Epidermal melanocyte (primary cell): ENCODE measurements around the gene H2BC7.

GRCh38 chr6:26057123-26057477 is 830 bp upstream of the H1-2 start:
- RRBS, result no CpG with 5 or more reads among the region's 3 CpGs

DNA sequence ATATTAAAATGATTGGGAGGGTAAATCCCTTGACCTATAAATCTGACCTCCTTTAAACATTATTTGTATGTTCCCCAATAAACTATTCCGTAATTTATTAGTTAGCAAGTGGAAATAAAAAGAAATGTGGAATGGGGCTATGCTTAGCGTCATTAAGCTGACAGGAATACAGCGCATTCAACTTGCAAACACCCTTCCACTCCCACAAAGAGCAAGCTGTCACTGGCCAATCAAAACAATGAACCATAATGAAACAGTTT is 251 bp upstream of the H4C3 start:
- RRBS, result no CpG with 5 or more reads among the region's 3 CpGs

DNA sequence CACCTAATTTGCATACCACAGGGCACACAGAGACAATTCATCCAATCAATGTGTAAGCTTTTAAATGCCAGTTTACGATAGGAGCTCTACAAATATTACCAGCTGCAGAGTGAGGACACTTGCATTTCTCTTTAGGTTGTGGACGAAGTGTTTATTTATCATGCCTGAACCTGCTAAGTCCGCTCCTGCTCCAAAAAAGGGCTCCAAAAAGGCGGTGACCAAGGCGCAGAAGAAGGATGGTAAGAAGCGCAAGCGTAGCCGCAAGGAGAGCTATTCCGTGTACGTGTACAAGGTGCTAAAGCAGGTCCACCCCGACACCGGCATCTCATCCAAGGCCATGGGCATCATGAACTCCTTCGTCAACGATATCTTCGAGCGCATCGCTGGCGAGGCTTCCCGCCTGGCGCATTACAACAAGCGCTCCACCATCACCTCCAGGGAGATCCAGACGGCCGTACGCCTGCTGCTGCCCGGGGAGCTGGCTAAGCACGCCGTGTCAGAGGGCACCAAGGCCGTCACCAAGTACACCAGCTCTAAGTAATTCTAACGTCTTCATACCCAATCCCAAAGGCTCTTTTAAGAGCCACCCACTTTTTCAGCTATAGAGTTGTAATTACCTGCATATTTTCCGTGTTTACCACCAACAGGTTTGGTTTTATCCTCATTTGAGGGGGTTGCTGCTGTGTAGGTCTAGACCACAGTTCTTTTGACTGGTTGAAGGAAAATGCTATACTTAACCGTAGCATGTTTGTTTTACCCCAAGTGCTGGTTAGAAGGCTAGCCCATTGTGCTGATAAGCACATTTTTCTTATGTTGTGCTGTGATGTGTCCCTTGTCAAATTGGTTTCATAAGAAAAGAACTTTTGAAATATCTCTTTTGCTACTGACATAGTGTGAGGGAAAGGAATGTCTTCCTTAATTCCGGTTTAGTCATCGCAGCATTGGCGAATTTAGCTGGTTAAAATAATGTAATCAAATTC is at the start of gene H2BC7:
Gene H2BC7, plus strand, starts transcription at position 118 of the 980 bp plus-strand sequence.
- RRBS, result no CpG with 5 or more reads among the region's 34 CpGs

DNA sequence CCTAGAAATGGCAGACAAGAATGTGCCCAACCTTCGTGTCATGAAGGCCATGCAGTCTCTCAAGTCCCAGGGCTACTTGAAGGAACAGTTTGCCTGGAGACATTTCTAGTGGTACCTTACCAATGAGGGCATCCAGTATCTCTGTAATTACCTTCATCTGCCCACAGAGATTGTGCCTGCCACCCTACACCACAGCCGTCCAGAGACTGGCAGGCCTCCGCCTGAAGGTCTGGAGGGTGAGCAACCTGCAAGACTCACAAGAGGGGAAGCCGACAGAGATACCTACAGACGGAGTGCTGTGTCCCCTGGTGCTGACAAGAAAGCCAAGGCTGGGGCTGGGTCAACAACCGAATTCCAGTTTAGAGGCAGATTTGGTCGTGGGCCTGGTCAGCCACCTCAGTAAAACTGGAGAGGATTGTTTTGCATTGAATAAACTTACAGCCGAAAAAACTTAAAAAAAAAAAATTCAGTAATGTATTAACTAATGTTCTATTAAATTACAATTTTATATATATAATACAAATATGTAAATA is 2.1 kb upstream of the H4C5 start:
- RRBS, result no CpG with 5 or more reads among the region's 8 CpGs

DNA sequence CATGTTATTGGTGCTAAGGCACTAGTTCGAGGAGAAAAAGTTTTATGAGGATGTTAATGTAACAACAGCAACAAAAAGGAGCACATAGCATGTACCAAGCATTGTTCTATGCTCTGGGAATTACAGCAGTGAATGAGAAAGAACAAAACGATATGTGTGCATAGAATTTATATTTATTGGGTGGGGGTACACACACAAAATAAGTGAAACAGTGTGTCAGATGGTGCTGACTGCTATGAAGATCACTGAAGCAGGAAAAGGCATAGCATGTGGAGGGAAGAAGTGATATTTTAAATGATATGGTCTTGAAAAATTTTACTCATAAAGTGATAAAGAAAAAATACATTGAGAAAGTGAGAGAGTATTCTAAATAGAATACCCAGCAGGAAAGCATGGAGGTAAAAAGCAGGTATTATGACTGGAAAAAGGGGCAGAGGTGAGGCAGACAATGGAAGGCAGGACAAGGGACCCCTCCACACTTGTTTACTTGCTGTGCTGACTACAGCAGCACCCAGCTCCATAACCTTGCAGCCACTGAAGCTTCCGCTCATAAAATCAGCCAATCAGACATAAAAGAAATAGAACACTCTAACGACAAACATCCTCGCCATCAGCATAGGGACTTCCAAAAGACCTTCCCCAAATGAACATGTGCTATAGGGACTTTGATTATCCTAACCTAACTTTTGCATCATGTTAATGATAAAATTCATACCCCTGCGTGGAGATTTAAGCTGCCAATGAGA is 2.7 kb downstream of the H4C5 start:
- RRBS, result no CpG with 5 or more reads among the region's 6 CpGs

DNA sequence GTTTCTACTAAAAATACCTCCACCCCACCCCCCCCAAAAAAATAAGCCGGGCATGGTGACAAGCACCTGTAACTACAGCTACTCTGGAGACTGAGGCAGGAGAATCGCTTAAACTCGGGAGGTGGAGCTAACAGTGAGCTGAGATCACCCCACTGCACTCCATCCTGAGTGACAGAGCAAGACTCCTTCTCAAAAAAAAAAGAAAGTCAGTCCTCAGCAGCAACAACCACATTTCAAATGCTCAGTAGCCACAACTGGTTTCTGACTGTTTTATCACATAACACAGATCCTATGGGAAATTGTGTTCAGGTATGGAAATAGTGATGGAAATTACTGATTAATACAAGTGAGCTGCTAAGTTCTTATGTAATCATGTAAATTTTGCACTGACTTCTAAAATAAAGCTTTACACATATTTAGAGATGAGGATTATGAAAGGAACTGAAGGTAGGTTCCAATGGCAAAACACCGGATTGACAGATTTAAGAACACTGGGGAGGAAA is 2.3 kb upstream of the H3C6 start:
- RRBS, result no CpG with 5 or more reads among the region's 4 CpGs

- RRBS, result no CpG with 5 or more reads among the region's 2 CpGs
Observed at GRCh38 chr6:26243728-26244276, 3.0 kb downstream of the H4C7 start.

- RRBS, result no CpG with 5 or more reads among the region's 14 CpGs
Observed at GRCh38 chr6:26311133-26311553, 25.8 kb upstream of the H4C8 start.

DNA sequence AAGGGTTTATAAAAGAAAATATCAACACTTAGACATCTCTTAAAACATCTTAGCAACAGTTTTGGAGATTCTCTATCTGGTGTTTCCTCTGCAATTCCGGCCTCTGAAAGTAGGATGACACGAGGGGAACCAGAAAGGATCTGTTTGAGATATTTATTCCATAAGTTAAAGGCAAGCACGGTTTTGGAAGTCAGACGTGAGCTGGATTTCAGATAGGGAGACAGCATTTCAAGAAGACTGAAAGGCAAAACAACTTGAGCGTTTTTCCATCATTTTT is 26.7 kb upstream of the H4C8 start:
- RRBS, result no CpG with 5 or more reads among the region's 5 CpGs

DNA sequence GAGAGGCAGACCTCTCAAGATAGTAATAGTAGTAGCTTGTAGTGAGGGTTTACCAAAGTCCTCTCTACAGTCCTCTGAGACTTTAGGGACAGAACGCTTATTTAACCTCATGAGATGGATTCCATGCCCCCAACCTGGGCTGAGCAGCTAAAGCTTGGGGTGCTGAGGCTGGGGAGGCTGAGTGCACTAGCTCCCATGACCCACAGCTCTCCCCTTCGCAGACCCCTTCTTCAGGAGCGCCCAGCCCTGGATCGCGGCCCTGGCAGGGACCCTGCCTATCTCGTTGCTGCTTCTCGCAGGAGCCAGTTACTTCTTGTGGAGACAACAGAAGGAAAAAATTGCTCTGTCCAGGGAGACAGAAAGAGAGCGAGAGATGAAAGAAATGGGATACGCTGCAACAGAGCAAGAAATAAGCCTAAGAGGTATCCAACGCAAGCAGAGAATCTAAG is 7.7 kb downstream of the BTN3A3 start:
- RRBS, result no CpG with 5 or more reads among the region's 10 CpGs

GRCh38 chr6:26472735-26473370 is 15.1 kb downstream of the BTN2A1 start:
- RRBS, result no CpG with 5 or more reads among the region's 2 CpGs

DNA sequence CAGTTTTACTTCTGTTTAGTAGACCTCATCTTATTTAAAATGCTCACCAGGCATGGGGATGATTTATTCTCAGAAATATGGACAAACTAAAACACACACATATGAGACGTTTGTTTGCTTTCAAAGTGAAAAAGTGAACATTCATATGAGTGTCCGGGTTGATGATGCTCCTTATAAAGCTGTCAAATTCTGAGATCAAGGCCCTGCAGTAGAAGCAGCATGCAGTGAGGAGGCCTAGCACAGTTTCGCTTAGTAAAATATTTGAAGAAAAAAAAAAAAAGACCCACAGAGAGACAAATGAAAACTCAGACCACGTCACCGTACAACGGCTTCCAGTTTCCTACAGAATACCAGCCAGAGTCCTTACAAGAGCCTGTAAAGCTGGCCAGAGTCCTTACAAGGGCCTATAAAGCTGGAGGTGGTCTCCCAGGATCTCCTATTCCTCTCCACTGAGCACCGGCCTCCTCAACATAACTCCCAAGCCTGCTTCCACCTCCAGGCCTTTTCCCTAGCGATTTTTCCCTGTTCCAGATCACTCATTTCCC is 1.6 kb upstream of the HMGN4 start:
- RRBS, result no CpG with 5 or more reads among the region's 8 CpGs

DNA sequence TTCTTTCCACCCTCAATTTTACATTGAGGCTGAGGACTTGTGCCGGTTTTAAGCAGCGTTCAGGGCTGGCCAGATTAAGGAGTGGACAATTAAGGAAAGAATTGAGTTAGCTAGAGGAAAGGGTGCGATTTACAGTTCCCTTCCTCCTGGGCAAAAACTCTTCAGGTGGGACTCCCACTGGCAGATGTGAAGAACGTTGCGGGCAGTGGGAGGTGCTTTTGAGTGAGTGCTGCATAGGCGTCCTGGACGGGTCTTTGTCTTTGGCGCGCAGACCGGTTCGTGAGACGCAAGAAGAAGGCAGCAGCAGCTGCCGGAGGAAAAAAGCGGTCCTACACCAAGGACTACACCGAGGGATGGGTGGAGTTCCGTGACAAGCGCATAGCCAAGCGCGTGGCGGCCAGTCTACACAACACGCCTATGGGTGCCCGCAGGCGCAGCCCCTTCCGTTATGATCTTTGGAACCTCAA is 923 bp downstream of the ABT1 start:
- RRBS, result no CpG with 5 or more reads among the region's 24 CpGs

DNA sequence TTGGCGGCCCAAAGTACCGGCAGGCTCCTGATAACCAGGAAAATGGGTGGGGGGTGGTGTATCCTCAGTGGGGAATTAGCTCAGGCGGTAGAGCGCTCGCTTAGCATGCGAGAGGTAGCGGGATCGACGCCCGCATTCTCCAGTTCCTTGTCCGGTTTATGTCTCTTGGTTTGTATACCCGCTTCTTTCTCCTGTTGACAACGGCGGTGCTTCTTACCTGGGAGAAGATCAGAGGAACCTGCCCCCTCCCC is 70.8 kb upstream of the ZNF322 start:
- RRBS, result no CpG with 5 or more reads among the region's 14 CpGs

DNA sequence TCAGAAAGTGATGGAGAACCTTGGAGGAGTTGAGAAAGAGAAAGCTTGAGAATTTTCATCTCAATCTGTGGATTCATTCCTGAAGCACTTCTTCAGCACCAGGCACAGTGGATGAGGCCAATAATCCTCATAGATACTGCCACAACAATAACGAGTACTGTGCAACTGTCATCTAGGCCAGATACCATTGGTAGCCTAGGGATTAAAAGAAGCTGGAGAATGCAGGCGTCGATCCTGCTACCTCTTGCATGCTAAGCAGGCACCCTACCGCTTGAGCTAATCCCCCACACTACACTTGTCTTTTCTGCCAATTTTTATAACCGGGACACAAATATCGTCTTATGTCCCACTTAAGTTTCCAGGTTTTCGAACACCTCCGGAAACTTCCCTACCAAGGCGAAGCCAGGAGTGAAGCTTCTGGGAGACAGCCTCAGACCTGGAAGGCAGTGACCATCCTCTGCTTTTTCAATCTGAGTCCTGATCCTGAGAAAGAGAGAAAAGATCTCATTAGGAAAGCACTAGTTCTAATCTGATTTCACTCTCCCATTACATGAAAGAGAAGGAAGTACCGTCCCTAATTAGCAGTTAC is 90.2 kb upstream of the ZNF322 start:
- RRBS, result no CpG with 5 or more reads among the region's 10 CpGs

GRCh38 chr6:27332603-27333178 is 20.6 kb upstream of the POM121L2 start:
- RRBS, result no CpG with 5 or more reads among the region's 14 CpGs

GRCh38 chr6:27479851-27480250 is 6.9 kb upstream of the ZNF184 start:
- RRBS, result no CpG with 5 or more reads among the region's 6 CpGs

GRCh38 chr6:27591640-27592083 is 118.8 kb upstream of the ZNF184 start:
- RRBS, result no CpG with 5 or more reads among the region's 8 CpGs

GRCh38 chr6:27617067-27617635 is 144.2 kb upstream of the ZNF184 start:
- RRBS, result no CpG with 5 or more reads among the region's 16 CpGs

DNA sequence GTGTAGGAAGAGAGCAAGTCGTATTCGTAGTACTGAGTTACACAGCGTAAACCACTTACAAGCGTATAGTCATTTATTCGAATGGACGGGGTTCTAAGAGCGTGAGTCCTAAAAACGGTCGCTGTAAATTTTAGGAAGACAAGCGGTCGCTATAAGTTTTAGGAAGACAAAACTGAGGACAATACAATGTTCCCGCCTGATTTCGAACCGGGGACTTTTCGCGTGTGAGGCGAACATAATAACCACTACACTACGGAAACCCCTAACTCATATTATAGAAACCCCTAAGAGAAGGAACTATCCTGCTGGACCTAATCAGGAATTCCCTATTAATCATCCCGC is 79.4 kb downstream of the H2BC13 start:
- RRBS, result no CpG with 5 or more reads among the region's 19 CpGs